ENCODE data around the genes GTPBP6 and ASMT.

- PRO-cap = no peak
These were observed 262.2 kb upstream of the PLCXD1 start for GRCh38 chrX:19099-19298.

GRCh38 chrX:312727-313303, 5.8 kb downstream of the GTPBP6 start:
- PRO-cap = no peak

DNA sequence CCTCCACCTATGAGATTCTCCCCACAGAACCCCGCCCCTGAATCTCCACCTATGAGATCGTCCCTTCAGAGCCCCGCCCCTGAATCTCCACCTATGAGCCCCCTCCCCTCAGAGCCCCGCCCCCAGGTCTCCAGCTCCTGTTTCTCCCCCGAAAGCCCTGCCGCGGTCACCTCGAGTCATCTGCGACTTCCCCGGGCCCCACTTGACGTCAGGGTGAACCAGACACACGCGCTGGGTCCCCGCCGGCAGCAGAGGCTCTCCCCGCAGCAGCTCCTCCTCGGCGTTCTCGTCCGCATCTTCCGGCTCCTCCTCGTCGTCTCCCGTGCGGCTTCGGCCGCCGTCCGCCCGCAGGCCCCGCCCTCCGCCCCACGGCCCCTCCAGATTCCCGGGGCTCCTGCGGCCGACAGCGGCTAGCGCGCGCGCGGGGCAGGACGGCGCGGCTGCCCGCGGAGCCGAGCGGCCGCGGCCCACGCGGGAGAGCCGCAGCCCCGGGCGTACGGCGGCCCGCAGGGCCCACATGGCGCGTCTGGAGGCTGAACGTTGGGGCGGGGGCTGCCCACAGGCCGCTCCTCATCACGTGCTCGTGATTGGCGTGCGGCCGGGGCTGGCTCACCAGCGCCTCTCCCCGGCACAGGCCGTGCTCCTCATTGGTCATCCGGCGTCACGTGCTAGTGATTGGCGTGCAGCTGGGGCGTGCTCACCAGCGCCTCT, at the start of gene GTPBP6:
Gene GTPBP6 (minus strand): TSS at position 528 of the 711 bp plus-strand sequence.
- PRO-cap = unidirectional peak, plus-strand start at position 125 of the sequence; bidirectional peak, plus-strand start outside the sequence, minus-strand start at position 528 of the sequence

DNA sequence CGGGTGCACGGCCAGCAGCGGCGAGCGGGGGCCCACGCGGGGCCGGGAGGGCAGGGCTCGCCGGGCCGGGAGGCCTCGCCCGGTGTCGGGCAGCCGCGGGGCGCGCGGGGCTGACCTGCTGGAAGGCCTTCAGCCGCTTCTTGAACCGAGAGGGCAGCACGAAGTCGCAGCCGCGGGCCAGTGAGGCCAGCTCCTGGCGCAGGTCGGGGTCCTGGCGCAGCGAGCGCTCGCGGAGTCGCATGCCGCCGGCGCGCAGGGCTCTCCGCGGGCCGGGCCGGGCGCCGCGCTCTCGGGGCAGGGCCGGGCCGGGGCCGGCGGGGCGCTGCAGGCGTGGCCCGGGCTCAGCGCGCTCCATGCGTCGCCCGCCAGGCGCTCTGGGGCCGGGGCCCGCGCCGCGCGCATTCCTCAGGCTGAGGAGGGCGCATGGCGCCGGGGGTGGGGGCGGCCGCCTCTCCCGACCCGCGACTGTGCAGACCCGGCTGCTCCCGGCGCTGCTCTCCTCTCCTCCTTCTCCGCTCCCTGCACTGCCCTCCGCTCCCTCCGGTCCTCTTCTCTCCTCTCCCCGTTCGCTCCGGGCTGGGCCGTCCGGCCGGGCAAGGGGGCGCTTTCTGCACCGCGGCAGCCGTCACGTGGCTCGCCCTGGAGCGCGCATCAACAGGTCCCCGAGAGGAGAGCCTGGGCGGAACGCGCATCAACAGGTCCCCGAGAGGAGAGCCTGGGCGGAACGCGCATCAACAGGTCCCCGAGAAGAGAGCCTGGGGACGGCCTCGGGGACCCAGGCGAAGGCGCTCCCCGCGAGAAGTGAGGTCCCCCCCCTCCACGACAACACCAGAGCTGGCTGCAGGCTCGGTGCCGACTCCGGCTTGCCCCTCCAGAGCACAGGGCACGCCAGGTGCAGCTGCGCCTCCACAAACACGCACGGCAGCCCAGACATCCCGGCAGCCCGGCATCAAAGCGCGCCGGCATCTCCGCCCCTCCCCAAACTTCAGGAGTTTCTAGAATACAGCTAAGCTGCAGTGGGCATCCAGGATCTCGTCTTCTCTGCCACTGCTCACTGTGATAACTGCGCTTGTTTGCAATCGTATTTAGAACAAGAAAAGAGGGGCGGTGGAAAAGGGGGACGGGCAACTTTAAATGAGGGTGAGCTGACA, 12.9 kb downstream of the PPP2R3B start:
- PRO-cap = unidirectional peak, minus-strand start at position 521 of the sequence

- PRO-cap = no peak
These were observed 39.9 kb downstream of the SHOX start for GRCh38 chrX:670446-670885.

GRCh38 chrX:970354-970599, 242.2 kb downstream of the CRLF2 start:
- PRO-cap = no peak

GRCh38 chrX:973106-973427, 239.4 kb downstream of the CRLF2 start:
- PRO-cap = no peak

GRCh38 chrX:1306572-1307146, 29.9 kb upstream of the IL3RA start:
- PRO-cap = no peak

GRCh38 chrX:1380039-1381194, 11.5 kb downstream of the SLC25A6 start:
- PRO-cap = no peak

- PRO-cap = no peak
These were observed 24.9 kb upstream of the SLC25A6 start for GRCh38 chrX:1416533-1417475.

GRCh38 chrX:1421378-1422191, 29.7 kb upstream of the SLC25A6 start:
- PRO-cap = no peak

DNA sequence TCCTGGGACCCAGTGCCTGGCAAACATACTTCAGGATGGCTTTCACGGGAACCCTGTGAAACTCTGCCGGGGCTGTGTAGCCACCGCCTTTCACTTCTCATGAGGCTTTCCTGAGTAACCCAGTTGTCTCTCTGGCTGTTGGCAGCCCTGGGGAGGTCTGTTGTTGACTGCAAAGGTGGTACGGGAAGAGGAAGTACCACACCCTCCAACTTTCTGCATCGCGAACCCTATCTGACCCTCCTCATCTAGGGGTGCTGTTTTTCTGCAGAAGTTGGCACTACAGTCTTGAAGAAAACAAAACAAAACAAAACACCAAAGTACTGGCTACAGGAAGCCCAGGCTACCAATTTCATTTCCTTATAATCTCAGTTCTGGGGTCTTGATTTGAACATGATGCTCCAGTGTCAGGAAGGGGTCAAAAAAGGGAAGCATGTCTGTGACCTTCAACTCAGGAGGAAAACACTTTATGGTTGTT, 18.0 kb upstream of the P2RY8 start:
- PRO-cap = no peak

GRCh38 chrX:1614817-1615265, at the start of gene ASMT:
Gene ASMT, plus strand, starts transcription at chrX:1615059.
- PRO-cap = no peak

- PRO-cap = no peak
These were observed 181.8 kb downstream of the DHRSX start for GRCh38 chrX:2318939-2319386.

- PRO-cap = no peak
These were observed 162.0 kb downstream of the DHRSX start for GRCh38 chrX:2338599-2339260.

- PRO-cap = no peak
These were observed 55.3 kb downstream of the DHRSX start for GRCh38 chrX:2445457-2445822.

DNA sequence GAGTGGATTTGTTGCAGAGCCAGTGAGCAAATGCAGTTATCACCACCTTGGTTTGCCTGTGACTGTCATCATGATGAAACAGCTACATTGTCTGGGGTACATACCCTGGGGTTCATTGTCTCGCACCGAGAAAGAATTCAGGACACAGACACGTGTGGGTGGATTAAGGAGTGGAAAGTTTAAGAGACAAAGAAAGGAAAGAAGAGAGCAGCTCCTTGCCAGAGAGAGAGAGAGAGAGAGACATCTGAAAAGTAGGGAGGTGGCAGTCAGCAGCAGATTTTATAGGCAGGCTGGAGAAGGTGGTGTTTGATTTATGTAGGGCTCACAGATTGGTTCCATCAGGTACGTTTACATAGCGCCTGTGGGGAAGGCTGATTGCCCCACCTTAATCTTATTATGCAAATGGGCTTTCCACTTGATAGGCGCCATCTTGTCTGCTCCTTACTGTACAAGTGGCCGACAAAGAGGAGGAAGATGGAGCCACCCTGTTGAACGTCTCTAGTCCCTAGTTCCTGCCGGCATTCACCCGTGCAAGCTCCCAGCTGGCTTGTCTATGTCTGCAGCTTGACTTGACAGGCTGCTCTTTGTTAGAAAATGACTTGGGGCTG, 49.0 kb upstream of the DHRSX start:
- PRO-cap = no peak

- PRO-cap = no peak
These were observed 86.2 kb upstream of the CD99 start for GRCh38 chrX:2604714-2605555.

DNA sequence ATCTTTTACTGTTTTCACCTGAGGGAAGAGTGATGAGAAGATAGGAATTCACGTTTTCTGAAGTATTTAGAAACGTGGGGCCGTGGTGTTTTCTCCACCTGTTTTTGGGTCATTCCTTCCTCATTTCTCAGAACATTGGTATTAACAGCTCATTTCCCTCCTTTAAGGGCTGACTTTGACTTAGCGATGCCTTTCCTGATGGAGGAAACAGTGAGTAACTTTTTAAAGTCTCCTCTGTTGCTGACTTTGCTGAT, 80.3 kb upstream of the CD99 start:
- PRO-cap = no peak

DNA sequence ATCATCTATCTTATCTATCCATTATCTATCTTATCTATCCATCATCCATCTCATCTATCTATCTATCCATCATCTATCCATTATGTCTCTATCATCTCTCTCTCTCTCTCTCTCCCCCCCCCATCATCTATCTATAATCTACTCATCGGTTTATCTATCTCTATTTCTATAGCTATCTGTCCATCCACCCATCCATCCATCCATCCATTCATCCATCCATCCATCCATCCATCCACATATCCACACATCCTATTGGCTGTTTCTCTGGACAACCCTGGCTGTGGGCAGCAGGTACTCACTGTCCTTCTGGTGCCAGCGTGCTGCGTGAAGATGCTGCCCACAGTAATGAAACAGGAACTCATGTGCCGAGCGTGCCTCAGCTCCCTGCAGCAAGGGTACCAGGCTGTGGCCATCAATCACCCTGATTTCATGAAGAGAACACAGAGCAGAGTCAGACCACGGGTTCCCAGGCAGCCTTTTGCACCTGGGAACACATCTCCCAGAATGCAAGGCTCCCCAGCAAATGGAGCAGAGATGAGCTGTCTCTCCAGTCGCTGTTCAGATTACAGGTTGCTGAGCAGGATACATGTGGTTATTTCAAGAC, 20.6 kb downstream of the ARSD start:
- PRO-cap = no peak

Data from pulmonary artery (tissue), 1 donor.